GM12891 (cell line): ENCODE measurements around a stretch of chr6.

DNA sequence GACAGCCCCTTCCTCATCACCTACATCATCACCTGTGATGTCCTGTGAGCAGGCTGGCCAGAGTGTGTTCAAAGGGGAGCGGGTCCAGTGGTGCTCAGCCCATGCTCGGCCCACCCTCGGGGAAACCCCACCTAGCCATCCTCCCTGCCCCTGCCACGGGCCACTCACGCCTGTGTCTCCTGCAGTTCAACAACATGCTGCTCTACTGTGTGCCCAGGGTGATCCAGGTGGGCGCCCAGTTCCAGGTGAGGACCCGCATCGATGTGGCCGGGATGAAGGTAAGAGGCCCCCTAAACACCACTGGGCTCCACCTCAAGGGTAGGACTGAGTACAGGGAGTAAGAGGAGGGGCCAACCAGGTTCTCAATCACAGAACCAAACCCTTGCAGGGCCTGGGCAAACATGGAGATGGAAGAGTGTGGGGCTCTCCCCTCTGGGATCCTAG lies 10.2 kb downstream of the FGD2 start:
- RRBS = no CpG with 5 or more reads among the region's 9 CpGs

DNA sequence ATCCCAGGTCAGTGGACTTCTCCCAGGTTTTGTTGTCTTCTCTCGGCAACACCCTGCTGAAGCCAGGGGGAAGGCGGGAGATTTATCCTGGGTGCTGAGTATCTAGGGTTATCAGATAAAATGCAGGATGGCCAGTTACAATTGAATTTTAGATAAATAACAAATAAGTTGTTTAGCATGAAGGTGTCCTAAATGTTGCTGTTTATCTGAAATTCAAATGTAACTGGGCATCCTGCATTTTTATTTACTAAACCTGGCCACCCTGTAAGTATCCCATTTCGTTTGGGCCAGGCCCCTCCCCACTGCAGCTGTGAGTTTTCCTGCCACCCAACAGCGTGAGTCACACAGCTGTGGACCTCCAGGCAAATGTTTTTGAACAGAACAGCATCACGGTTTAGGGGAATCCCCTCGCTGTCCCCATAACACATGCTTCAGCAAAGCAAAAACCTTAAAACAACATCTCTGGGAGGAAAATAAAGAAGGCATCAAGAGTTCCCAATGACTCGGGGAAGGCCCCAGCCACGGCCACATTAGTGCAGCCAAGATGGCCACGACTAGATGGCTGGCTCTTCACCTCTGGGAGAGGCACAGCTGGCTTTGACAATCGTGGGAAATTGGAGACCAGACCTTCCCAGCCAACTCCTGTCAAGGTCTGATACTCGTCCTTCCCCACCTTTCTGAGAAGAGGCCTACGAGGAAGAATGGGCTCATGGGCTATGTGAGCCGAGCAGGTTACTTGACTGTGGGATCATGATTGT lies 43.3 kb downstream of the FGD2 start:
- RRBS = no CpG with 5 or more reads among the region's 13 CpGs

- RRBS = no CpG with 5 or more reads among the region's 8 CpGs
Observed at GRCh38 chr6:37049312-37049752, 43.9 kb downstream of the FGD2 start.

DNA sequence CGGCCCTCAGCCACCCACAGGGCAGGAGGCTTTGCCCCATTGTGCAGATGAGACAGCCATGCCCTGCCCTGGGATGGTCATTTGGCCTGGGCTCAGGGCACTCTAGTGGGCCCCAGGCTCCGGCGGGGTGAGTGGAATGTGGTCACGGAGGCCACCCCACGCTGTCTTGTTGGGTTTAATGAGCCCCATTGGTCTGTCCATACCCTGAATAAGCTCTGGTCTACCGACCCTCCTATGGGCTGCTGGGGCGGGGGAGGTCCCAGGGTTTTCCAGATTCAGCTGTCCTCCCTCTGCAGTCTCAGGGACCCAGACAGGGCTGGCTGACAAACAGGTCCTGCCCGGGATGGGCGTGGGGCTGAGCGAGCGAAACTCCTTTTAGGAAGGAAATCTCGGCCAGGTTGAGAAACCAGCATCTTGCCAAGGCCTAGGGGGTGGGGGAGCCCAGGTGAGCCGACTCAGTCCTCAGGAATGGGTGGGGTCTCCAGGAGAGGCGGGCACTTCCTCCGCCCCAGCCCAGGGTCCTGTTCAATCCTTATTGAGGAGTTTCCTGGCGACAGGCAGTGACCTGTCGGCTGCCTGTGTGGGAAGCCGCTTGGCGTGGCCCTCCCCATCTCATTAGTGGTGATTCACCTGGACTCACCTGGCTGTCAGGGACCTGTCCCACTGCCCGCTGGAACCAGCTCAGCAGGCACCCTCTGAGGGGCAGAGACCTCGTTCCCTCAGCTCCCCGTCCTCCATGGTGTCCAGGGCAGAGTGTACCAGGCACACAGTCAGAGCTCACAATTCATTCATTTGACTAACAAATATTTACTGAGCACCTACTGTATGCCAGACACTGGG lies 50.9 kb downstream of the FGD2 start:
- RRBS = no CpG with 5 or more reads among the region's 22 CpGs

DNA sequence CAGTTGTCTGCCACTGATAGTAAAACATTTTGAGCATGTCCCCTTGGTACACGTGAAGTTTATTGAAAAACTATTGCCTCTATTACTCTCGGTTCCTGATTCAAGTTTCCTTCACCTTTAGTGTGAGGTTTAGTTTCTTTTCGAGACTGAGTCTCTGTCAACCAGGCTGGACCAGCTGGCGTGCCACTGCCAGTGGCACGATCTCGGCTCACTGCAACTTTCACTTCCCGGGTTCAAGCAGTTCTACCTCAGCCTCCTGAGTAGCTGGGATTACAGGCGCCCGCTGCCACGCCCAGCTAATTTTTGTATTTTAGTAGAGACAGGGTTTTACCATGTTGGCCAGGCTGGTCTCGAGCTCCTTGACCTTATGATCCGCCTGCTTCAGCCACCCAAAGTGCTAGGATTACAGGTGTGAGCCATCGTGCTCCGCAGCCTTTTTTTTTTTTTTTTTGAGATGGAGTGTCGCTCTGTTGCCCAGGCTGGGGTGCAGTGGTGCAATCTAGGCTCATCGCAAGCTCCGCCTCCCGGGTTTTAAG lies 6.0 kb downstream of the PIM1 start:
- RRBS = no CpG with 5 or more reads among the region's 18 CpGs

DNA sequence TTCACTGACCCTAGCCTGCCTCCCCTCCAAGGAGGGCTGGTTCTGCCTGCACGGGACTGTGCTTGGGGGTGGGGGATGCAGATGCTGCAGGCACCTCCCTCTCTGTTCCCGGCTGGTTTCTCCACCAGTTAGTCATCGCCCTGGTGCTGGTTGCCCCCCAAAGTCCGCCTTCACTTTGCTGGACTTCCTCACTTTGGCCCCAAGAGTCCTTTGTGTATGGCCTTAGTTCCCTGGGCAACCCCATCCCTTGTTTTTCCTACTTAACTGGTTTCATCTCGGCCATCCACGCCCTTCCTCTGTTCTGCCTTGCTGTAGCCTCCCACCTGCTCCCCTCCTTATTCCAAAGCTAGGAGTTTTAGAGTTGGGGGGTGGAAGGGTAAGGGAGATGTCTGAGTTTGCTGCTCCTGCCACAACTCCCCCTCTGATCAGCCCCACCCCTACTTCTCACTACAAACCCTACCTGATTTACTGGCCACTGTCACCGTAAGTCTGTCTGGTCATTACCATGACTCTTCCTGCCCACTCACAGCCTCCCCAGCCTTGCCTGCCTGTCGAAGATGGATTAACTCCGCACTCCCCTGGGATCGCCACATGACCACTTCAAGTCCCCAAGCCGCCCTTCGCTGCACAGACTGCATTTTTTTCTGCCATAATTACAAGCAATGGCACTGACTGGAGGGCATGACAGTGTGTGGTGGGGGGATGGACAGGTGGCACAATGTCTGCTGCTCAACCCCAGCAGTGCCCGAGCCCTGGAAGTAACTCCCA lies 17.5 kb downstream of the CCDC167 start:
- RRBS = no CpG with 5 or more reads among the region's 13 CpGs

GRCh38 chr6:37822296-37822915 lies 2.9 kb downstream of the ZFAND3 start:
- RRBS = no CpG with 5 or more reads among the region's 6 CpGs

- RRBS = no CpG with 5 or more reads among the region's 7 CpGs
Observed at GRCh38 chr6:37825691-37826691, 6.5 kb downstream of the ZFAND3 start.

GRCh38 chr6:37925520-37925796 lies 105.9 kb downstream of the ZFAND3 start:
- RRBS = no CpG with 5 or more reads among the region's 7 CpGs

- RRBS = no CpG with 5 or more reads among the region's 3 CpGs
Observed at GRCh38 chr6:37925797-37926282, 106.3 kb downstream of the ZFAND3 start.

- RRBS = no CpG with 5 or more reads among the region's 17 CpGs
Observed at GRCh38 chr6:37962228-37963025, 142.9 kb downstream of the ZFAND3 start.

- RRBS = no CpG with 5 or more reads among the region's 16 CpGs
Observed at GRCh38 chr6:38052616-38053276, 233.2 kb downstream of the ZFAND3 start.

- RRBS = no CpG with 5 or more reads among the region's 1 CpG
Observed at GRCh38 chr6:38261901-38262375, 377.8 kb downstream of the BTBD9 start.

DNA sequence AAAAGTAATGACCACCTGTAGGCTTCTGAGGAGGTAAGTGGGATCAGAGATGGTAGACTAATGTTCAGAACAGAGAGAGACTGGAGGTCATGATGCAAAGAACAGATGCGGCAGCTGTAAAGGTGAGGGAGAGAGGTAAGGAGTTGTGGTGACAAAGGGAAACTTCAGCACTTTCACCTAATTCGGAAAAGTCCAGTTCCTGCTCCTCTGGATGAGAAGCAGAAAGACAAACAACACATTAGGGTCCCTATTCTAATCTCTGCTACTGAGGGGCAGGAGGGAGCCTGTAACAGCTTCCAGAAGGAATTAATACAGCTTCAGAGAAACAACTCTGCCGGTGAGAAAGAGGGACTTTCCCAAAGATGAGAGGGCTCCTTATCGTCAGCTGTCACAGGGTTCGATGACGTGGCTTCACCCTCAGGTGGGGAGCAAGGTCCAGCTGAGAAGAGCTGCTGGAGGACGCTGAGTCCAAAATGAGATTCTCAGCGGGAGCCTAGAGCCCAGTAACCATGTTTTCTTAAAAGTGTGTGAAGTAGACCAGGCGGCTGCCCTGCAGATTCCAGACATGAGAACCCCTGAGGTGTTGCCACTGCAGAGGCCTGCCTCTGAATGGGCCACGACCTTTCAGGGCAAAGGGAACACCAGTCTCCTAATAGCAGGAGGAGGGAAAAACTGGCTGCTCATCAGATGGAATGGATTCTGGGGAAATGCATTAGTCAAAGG lies 375.3 kb downstream of the BTBD9 start:
- RRBS = no CpG with 5 or more reads among the region's 10 CpGs

- RRBS = no CpG with 5 or more reads among the region's 7 CpGs
Observed at GRCh38 chr6:38349618-38350448, 289.9 kb downstream of the BTBD9 start.

DNA sequence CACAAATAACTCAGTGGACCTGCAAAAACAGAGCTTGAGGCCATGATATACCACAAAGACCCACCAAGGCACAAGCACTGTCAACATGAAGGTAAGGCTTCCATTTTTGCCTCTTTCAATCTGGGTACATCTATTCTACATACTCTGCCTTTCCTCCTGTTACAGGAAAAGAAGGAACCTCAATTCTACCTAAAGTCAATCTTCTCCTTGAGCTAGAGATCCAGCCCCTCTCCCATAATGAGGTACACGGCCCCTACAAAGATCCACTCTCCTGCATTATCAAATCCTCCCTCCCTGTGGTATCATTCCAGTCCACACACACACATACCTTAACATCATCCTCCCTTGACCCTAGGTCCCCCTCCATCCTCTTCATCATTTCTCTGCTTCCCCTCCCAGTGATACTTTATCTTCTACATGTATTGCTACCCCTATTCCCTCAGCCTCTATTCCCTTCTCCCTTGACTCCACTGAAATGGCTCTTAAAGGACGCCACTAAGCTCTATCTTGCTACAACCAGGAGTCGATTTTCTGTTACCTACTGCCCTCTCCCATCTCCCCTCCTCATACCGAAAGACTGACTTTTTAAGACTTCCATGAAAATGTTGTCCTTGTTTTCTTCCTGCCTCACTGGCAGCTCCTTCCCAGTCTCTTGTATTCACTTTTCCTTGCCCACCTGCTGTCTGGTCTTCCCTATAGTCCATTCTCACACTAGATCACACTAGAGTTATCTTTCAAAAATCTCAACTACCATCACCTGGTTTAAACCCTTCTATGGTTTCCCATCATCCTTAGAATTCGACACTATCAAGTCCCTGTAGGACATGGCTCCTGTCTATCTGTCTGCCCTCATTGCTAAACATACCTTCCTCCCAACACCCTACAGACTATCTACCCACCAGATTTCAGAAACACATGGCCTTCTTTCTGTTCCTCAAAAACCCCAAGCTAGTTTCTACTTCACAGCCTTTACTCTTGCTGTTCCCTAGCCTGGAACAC lies 156.7 kb downstream of the BTBD9 start:
- RRBS = no CpG with 5 or more reads among the region's 5 CpGs

DNA sequence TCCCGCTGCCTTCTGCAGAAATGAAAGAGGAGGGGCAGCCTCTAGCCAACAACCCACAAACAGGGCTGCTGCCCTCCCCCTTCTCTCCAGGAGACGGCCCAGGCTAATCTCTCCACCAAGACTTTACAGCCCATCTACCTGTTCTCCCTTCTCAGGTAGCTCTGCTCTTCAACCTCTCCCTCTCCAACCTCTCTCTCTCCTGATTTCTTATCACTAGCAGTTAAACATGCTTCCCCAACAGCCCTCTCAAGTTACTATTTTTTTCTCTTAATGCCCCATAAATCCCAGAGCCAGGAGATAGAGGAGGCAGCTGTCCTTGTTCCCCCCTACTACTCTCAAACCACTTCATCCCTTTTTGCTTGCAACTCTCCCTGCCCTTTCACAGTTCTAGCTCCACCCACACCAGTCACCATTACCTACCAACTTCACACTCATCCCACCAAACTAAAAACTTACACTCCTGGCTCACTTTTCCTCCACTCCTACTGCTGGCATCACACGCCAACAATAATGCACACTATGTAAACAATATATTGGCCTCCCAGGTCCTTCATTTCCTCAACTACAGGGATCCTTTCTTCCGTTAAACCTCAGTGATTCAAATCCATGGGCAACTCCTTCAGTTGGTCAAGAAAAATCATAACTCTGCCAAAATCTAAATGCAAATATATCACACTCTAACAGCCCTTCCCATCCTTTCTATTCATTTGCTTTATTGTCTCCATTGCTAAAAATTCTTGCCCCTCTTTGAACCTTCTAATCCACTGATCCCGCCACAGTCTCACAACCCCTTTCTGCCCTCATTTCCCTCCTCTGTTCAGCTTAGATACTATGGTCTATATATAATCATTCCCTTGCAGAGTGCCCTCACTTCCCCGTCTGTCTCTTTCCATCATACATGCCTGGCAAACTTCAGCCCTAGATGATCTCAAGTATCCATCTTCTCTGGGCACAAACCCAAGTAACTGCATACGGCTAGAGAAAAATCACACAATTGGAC lies 136.2 kb downstream of the BTBD9 start:
- RRBS = no CpG with 5 or more reads among the region's 7 CpGs

DNA sequence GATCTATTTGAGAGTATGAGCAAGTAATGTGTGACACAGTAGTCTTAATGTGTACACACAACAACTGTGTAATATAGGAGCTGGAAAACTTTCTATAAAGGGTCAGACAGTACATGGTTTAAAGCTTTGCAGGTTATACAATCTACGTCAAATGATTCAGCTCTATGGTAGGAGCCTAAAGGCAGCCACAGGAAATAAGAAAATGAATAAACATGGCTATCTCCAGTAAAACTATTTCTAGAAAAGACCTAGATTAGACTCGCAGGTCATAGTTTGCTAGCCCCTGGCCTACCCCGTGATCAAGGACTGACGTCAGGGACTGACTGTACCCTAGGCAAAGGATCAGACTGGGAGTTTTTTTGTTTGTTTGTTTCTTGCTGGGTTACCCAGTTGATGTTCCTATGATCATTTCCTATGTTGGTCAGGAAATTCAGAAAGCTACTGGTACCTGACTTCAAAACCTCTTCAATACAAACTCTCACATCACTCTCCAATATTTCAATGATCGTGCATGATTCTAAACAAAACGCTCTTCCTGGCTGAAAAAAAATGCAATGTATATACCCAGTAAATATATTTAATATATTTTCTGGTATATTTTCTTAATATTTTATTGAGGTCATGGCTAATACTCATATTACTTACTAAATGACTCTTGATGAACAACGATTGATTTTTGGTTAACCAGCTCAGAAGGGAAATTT lies 39.5 kb downstream of the BTBD9 start:
- RRBS = no CpG with 5 or more reads among the region's 7 CpGs

- RRBS = no CpG with 5 or more reads among the region's 4 CpGs
Observed at GRCh38 chr6:38603950-38604517, 35.7 kb downstream of the BTBD9 start.

GRCh38 chr6:39057445-39058006 lies 8.9 kb downstream of the GLP1R start:
- RRBS = no CpG with 5 or more reads among the region's 13 CpGs